Renal cortical epithelial cell (primary cell): ENCODE measurements around a stretch of chr16.

DNA sequence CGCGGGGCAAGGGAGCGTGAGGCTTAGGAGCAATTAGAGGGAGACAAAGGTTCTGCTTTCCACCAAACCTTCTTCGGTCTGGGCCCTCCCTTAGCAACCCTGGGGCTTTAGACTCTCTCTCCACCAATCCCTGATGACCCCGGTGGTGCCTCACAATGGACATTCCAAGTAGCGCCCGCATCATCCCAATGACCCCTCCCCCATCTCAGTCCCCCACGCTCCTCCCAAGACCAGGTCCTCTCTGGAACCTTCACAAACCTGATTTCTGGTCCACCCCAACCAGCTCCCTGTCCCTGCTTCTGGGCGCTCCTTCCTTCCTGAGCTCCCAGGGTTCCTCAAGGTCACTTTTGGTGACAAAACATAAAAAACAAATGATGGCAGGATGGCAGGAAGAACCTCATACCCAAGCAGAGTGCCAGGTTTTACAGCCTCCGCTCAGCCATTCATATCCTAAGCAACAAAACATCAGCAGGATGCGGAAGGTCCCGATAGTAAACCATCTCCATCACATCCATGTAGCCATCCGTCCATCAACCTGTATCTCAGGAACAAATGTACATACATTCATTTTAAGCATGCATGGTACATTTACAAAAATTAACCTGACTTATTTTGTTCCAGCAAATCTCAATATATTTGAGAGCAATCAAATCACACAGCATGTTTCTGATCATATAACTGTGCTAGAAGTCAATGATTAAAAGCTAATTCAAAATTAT lies 29.1 kb upstream of the RRN3 start:
- RRBS: no CpG with 5 or more reads among the region's 13 CpGs

GRCh38 chr16:15487561-15488051 lies 53.2 kb downstream of the BMERB1 start:
- RRBS: no CpG with 5 or more reads among the region's 7 CpGs

GRCh38 chr16:15573896-15574558 lies 68.9 kb downstream of the MARF1 start:
- RRBS: no CpG with 5 or more reads among the region's 10 CpGs

DNA sequence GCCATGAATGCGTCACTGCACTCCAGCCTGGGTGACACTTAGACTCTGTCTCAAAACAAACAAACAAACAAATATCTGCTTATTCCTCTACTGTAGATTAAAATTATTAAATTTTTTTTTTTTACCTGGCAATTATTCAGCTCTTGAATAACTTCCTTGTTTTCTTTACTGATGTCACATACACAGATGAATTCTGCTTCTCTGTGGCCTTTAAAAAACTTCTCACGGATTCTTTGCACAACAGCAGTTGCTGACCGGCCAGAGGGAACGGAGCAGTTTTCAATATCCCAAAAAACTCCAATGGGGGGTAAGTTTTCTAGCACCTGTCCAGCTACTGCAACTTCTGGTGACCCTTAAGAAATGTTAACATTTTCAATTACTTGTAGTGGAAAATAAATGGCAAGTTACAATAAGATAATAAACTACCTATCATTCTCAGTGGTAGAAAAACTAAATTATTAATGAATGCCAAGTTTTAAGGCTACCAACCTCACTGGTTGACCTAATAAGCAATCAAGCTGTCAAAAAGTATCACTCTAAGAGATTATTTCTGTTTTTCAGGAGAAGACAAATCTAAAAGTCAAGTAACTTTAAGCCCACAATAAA lies 9.4 kb downstream of the MARF1 start:
- RRBS: no CpG with 5 or more reads among the region's 4 CpGs

DNA sequence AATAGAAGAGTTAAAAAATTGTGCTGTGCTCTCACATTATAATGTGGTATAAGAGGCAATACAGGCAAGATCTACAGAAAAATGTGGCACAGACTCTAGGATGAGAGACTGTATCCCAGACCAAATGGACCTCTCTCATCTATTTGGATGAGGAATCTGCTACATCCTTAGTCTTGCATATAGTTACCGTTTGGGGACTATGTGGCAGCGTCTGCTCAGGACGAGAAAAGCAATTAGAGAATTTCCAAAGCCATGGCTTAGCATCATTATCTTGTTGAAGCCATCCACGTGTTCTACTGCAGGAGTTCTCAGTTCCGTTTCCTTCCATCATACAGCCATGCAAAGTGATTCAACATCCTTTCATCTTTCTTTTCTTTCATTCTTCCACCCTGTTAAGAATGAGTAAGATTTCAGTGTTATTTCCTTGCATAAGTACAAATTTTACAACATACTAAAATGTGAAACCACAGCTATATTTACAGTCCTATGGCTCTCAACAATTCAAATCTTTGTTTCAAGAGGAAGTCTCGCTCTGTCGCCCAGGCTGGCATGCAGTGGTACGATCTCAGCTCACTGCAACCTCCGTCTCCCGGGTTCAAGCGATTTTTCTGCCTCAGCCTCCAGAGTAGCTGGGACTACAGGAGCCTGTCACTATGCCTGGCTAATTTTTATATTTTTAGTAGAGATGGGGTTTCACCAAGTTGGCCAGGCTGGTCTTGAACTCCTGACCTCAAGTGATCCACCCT lies 3.9 kb downstream of the MARF1 start:
- RRBS: no CpG with 5 or more reads among the region's 11 CpGs

DNA sequence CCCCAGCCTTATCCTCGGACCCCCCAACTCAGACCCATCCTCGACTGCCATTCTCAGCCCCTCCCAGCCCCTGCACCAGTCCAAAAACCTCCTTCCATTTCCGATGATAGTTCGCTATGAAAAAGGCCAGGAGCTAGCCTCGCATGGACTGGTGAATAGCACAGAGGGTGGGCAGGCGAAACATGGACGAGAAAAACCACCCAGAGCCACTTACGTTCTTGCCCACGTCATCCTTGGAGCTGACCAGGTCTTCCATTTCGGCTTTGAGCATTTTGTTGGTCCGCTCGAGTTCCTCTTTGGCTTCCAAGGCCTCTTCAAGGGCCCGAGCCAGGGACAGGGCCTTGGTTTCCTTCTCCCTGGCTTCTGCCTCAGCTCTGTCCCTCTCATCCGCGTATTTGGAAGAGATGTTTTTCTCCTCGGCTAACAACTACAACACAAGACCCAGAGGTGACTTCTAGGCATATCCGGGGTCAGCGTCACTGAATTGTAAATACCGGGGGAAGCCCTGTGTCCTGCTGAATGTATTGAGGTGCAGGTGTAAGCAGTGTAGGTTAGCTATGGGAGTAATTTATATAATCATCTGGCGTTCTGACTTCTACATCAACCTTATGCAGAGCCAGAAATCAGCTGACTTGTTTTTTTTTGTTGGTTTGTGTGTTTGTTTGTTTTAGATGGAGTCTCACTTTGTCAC lies 71.3 kb downstream of the NDE1 start:
- RRBS: no CpG with 5 or more reads among the region's 20 CpGs

- RRBS: no CpG with 5 or more reads among the region's 8 CpGs
Observed at GRCh38 chr16:15948748-15949013, 735 bp upstream of the ABCC1 start.

DNA sequence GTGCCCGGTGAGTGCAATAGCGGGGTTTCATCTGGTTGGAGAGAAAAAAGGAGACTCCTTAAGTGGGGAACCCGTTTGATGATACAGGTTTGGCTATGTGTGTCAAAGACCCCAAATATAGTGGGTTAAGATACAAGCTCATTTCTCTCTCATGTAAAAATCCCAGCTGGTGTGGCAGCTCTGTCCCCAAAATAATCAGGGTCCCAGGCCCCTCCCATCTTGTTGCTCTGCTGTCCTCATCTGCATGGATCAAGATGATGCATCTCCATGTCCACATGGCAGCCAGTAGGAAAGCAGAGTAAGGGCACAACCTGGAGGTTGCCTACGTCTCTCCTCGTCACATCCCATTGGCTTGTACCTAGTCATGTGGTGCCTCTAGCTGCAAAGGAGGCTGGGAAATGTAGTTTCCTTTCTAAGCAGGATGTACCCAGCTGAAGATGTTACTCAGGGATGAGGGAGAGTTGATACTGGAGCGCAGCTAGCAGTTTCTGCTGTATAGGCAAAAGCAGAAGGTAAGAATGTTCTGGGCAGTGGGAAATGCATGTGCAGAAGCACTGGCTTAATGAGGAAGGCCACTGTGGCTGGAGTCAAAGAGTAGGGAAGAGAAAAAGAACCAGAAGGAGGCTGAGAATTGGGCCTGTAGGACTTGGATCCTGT lies 20.7 kb downstream of the ABCC1 start:
- RRBS: no CpG with 5 or more reads among the region's 6 CpGs

DNA sequence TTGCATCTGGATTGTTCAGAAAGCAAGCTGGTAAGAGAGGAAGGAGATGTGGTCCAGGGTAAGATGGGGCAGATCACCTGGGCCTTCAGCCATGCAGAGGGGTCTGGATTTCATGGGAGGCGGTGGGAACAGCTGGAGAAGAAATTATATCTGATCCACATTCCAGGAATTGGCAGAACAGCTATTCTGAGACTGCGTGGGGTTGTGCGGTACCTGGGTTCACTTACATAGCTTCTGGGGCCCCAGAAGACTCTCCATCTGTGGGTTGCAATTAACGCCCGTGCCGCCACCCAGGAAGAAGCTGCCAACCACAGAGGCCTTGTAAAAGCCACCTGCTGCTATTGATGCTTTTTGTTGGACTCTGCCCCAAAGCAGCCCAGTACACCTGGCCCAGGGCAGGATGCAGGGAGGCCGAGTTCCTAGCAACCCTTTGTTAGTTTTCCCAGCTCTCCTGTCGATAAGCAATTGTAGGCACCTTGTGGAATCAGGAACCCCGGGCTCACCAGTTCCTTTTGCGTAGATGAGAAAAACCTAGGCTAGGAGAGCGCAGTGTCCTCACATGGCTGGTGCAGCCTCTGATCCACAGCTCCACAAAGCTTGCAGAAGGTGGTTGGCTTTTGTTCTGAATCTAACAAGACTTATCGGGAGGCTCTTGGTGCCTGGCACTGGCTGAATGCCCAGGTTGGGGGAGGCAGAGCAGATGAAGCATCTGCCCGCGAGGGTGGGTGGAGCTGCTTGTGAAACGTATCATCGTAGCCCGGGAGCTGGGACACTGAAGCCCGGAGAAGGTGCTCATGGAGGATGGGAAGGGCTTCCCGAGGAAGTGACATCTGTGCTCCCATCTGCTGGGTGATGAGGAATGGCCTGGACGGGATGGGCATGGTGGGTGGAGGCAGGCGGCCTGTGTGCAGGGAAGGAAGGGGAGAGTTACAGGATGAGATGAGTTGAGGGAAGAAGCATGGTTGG lies 103.2 kb downstream of the ABCC6 start:
- RRBS: no CpG with 5 or more reads among the region's 21 CpGs

GRCh38 chr16:16131473-16132173 lies 91.7 kb downstream of the ABCC6 start:
- RRBS: no CpG with 5 or more reads among the region's 19 CpGs

DNA sequence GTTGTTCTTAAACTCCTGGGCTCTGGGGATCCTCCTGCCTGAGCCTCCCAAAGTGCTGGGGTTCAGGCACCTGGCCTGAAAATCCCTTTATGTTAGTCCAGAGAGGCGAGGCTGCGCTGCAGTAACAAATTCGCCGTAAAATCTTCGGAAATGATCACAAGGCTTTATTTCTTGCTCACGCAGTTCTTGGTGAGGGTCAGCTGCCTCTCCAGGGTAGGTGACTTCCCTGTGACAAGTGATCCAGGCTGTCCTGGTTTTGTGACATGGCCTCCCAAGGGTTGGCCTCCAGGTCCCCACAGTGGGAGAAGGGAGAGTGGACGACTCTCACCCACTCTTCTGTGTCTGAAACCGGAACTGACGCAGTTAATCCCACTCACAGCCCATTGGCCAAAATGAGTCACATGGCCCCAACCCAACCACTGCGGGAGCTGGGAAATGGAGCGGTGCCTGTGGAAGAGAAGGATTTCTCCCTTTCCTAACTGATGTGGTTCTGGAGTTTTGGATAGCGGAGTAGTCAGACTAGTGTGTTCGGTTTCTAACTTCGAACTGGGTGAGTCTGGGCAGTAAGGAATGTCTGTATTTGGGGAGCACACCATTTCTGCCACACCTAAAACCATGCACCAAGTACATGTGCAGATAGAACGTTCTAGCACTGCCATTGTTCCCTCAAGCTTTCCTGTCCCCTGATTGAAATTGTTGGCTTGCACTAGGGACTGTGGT lies 79.4 kb downstream of the ABCC6 start:
- RRBS: no CpG with 5 or more reads among the region's 15 CpGs

- RRBS: no CpG with 5 or more reads among the region's 6 CpGs
Observed at GRCh38 chr16:16251910-16252382, 19.6 kb downstream of the NOMO3 start.

GRCh38 chr16:16940467-16940748 lies 530.4 kb downstream of the XYLT1 start:
- RRBS: no CpG with 5 or more reads among the region's 6 CpGs

DNA sequence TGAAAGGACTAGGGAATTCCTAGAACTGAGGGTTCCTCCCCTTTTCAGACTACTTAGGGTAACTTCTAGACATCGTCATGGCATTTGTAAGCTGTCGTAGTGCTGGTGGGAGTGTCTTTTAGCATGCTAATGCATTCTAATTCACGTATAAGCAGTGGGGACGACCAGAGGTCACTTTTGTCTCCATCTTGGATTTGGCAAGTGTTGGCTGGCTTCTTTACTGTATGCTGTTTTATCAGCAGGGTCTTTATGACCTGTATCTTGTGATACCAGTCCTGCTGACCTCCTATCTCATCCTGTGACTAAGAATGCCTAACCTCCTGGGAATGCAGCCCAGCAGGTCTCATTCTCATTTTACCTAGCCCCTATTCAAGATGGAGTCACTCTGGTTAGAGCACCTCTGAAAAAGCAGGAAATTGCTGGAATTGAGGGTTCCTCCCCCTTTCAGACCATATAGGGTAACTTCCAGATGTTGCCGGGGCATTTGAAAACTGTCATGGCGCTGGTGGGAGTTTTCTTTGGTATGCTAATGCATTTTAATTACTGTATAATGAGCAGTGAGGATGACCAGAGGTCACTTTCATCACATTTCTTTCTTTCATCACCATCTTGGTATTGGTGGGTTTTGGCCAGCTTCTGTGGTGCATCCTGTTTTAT lies 388.4 kb downstream of the XYLT1 start:
- RRBS: no CpG with 5 or more reads among the region's 6 CpGs

DNA sequence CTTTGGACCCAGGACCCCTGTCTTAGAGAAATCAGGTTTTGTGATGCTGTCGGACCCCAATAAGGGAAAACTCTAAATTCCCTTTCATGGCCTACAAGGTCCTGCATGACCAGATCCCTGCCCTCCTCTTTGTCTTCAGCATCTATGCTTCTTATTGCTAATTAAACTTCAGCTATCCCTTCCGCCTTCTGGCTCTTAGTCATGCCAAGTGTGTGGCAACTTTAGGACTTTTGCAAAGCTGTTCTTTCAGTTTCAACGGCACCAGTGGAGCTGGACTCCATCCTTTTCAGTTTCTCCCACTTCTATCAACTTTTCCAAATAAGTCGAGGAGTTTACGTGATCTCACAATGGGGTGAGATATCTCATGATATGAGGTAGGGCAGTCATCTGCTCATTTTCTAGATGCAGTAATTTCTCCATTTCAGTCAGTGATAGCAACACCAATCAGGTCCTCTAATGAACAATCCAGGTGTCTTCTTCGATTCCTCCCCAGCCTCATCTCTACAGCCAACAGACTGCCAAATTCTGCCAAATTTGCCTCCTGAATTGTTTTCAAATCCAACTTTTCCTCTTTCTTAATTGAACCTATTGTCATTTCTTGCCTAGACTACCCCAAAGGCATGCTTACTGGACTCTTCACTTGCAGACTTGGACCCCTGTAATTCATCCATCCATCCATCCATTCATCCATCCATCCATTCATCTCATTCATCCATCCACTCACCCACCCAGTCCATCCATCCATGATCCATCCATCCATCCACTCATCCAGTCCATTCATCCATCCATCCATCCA lies 232.0 kb downstream of the XYLT1 start:
- RRBS: no CpG with 5 or more reads among the region's 6 CpGs

- RRBS: no CpG with 5 or more reads among the region's 5 CpGs
Observed at GRCh38 chr16:17269283-17269951, 201.3 kb downstream of the XYLT1 start.

DNA sequence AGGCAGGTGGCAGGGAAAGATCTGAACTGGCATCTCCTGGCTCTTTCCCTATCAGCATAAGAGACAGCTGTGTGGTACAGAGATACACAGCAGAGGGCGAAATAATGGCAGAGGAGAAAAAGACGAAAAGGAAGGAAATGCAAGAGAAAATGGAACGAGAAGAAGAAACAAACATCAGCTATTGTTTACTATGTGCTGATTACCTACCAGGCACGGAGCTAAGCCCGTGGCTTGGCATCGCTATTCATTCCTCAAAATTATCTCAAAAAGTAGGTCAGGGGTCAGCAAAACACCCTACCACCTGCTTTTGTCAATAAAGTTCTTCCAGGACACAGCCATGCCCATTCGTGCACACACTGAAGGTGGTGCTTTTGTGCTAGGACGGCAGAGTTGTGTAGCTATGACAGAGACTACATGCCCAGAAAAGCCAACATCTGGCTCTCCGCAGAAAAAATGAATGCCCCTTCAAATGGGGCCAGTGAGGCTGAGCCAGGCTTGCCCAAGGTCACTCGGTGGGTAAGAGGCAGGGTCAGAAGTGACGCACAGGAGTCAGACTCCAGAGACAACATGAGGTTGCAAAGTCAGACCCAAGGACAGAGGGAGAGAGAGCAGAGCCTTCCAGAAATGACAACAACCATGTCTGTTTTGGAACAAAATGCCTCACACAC lies 200.2 kb downstream of the XYLT1 start:
- RRBS: no CpG with 5 or more reads among the region's 11 CpGs

- RRBS: no CpG with 5 or more reads among the region's 5 CpGs
Observed at GRCh38 chr16:17350168-17350651, 120.5 kb downstream of the XYLT1 start.

GRCh38 chr16:17367864-17368448 lies 102.8 kb downstream of the XYLT1 start:
- RRBS: no CpG with 5 or more reads among the region's 13 CpGs

GRCh38 chr16:17414042-17415065 lies 56.4 kb downstream of the XYLT1 start:
- RRBS: no CpG with 5 or more reads among the region's 20 CpGs